ENCODE results near the genes GOLGA6L22 and UBE3A.

GRCh38 chr15:20505972-20506625 is 35.5 kb downstream of the GOLGA6L6 start:
- PRO-cap, 2 experiments: peak in 1 of 2 experiments; most common plus-strand start chr15:20506437 (in 1); most common minus-strand start chr15:20506147 (in 1)

GRCh38 chr15:22458514-22459097 is at the start of gene GOLGA6L22:
GOLGA6L22 (plus strand) TSS chr15:22458903.
- PRO-cap, 2 experiments: no peak in any of the 2 experiments

- PRO-cap, 2 experiments: peak in 2 of 2 experiments; most common plus-strand start chr15:22494892 (in 2); most common minus-strand start chr15:22494714 (in 2)
These were observed 35.8 kb downstream of the GOLGA6L22 start for GRCh38 chr15:22494277-22495096.

GRCh38 chr15:22589453-22589998 is 130.8 kb downstream of the GOLGA6L22 start:
- PRO-cap, 2 experiments: no peak in any of the 2 experiments

DNA sequence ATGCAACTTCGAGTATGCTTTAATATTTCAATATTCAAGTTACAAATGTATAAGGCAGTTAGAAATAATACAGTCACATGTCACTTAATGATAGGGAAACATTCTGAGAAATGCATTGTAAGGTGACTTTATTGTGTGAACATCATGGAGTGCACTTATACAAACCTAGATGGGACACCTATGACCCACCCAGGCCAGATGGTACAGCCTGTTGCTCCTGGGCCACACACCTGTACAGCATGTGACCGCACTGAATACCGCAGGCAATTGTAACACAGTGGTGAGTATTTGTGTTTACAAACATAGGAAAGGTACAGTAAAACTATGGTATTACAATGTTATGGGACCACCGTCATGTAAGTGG is 13.5 kb upstream of the NIPA2 start:
- PRO-cap, 2 experiments: no peak in any of the 2 experiments

- PRO-cap, 2 experiments: no peak in any of the 2 experiments
These were observed 9.8 kb upstream of the NIPA2 start for GRCh38 chr15:22828561-22829244.

DNA sequence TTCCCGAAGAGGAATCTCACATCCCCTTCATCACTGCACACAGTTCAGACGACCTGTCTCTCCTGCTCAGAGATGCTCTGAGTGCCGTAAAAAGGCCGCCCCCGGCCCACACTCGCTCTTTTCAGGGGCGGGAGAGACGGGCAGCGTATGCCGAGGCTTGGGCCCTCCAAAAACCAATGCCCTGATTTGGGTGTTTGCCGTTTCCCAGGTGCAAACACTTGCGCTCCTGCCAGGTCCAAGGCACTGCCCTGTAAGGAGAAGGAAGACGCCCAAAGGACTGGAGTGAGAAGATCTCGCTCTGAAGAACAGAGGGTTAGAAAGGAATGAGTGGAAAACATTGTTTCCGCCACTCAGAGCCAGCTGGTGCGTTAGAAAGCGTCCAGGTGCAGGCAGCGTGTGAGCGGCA is 53.0 kb downstream of the NIPA2 start:
- PRO-cap, 2 experiments: no peak in any of the 2 experiments

DNA sequence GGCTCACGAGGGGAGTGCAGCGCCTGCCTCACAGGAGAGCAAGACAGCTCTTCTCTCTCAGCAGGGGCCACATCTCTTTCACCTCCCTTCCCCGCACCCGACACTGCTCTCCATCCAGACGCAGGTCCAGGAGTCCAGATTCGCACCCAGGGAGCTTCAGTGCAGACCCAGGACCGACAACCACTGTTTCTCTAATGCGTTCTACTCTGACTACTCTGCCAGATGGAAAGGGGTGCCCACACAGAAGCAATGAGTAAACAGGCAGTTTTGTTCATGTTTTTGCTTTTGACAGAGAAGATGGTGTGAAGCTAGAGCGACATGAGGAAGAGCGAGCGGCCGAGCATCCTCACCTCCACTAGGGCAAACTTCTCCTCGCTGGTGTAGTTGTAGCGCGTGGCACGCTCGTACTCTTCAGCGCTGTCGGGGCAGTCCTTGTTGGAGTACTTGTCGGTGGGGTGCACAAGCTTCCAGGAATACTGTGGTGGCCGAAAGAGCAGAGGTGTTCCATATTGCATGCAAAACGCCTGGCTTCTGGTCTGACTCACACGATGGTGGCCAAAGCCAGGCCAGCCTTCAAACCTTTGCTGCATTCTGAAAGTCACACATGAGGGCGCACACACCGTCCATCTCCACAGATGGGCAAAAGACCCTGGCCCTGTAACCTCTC is 54.4 kb downstream of the CYFIP1 start:
- PRO-cap, 2 experiments: no peak in any of the 2 experiments

DNA sequence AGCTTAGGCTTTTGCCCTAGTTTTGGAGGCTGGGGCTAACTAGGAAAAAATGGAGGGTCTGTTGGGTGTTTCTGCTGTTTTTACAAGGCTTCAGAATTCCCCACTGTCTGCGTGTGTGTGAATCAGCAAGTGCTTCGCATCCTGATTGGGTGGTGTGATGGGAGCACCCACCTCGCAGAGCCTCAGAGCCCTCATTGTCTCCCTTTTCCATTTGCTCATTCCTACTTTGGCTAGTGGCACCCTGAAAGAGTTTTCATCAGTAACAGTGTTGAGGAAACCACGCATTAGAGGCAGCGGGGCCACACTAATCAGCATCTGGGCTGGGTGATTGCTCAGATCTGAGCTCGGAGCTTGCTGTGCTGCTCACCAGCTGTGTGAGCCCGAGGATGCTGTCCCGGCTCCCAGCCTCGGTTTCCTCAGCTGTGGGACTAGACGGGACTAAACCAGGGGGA is 40.6 kb downstream of the GOLGA8S start:
- PRO-cap, 2 experiments: no peak in any of the 2 experiments

DNA sequence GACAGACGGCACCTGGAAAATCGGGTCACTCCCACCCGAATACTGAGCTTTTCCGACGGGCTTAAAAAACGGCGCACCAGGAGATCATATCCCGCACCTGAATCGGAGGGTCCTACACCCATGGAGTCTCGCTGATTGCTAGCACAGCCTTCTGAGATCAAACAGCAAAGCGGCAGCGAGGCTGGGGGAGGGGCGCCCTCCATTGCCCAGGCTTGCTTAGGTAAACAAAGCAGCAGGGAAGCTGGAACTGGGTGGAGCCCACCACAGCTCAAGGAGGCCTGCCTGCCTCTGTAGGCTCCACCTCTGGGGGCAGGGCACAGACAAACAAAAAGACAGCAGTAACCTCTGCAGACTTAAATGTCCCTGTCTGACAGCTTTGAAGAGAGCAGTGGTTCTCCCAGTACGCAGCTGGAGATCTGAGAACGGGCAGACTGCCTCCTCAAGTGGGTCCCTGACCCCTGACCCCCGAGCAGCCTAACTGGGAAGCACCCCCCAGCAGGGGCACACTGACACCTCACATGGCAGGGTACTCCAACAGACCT is 27.3 kb upstream of the NDN start:
- PRO-cap, 2 experiments: no peak in any of the 2 experiments

- PRO-cap, 2 experiments: peak in 1 of 2 experiments; most common plus-strand start chr15:23869617 (in 1); most common minus-strand start chr15:23869550 (in 1)
These were observed 182.3 kb upstream of the NDN start for GRCh38 chr15:23869317-23869872.

DNA sequence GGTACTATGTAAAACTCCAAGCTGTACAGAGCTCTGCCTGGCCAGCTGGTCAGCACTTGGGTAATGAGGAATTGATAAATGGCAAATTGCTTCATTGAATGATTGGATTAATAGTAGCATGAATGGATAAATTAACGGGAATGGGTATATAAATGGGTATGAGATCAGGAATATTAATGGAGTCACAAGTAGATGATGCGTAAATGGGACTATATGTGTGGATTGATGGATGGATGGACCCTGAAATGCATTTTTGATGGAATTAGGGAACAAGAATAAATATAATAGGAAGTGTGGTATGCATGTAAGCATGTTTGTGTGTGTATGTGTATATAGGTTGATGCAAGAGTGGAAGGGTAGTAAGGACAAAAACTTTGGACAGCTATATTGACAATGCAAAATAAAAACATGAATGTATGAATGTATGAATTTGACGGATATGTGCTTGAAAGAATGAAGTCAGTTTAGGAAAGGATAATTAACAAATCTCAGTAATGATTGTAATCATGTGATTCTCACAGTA is 61.4 kb downstream of the SNRPN start:
- PRO-cap, 2 experiments: no peak in any of the 2 experiments

DNA sequence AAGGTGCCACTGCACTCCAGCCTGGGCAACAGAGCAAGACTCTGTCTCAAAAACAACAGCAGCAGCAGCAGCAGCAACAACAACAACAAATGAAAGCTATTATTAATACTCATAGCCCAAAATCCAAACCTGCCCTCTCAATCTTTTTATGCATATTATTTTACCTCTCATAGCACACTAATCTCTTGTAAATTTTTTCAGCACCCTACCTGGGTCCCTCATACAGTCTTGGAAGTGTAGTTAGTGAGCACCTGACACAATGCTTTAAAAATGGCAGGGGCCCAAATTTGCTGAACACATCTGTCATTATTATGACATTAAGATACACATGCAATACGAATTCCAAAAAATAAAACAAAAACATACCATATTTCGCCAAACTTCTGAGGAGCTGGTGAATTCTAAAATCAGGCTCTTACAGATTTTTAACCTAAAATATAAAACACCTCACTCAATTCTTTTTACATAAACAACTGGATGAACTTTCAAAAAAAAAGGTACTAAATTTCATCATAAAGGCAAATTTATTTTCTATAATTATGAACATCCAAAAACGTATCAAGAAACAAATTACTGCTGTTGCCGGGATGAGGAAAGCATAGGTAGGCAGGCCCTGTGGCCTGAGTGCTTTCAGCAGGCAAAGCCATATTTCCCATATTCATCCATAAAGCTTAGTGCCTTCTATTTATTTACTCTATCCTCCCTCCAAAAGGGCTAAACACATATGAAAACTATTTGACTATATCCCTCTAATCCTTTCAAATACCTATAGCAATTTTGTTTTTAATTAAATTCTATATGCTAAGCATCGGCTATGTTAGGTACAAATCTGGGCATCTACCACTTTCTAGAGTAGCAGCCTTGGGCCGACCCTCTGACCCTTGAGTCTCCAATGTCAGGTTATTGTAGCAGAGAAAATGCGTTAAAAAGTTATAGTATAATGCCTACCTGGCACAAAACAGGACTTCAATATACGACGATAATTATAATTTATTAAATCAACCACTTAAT is 27.0 kb downstream of the UBE3A start:
- PRO-cap, 2 experiments: no peak in any of the 2 experiments

GRCh38 chr15:25438103-25439053 is at the start of gene UBE3A:
UBE3A (minus strand) TSS chr15:25439024.
- PRO-cap, 2 experiments: peak in 2 of 2 experiments; most common plus-strand start chr15:25438455 (in 2); most common minus-strand start chr15:25438733 (in 1)

DNA sequence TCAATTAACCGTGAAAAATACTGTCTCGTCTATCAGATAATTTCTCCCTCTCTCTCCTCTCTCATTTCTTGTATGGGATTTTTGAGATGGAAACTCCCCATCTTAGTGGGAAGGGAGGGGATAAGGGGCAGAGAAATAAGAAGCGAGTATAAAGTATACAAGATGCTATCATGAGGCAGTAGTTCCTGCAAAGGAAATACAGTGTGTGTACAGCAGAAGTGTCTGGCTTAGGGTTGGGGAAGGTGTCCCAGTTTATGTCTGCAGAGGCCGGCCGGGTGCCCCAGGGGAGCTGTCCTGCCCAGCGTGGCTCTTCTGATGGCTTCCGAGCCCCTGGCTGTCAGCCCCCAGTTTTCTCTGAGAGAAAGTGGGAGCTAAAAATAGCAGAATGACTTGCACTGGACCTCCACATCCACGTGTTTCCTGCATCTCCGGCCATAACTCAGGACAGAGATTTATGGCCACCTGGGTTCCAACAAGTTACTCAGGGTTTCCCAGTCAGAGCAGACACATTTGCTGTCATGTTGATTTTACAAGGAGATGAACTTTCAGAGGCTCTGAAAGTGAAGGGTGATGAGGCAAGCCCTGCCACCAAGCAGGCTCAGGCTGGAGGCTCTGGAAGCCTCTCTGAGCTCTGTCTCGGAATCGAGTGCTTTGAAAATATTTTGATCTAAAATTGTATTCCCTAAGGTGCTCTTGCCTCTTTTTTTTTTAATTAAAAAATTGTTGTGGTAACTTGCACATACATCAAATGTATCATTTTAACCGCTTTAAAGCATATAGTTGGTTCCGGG is 192.0 kb downstream of the ATP10A start:
- PRO-cap, 2 experiments: peak in 2 of 2 experiments; most common minus-strand start position 332 of the sequence (in 2)

DNA sequence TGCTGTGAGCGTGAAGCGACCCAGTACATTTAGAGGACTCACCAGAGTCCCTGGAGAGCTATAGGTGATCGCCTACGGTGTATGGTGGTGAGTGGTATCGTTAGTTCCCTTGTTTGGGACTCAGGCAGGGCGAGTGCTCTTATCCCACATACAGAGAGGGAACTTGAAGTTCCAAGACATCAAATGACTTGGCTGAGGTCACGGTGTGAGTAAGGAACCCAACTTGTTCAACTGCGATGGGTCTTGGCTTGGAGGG is 178.8 kb downstream of the ATP10A start:
- PRO-cap, 2 experiments: no peak in any of the 2 experiments

DNA sequence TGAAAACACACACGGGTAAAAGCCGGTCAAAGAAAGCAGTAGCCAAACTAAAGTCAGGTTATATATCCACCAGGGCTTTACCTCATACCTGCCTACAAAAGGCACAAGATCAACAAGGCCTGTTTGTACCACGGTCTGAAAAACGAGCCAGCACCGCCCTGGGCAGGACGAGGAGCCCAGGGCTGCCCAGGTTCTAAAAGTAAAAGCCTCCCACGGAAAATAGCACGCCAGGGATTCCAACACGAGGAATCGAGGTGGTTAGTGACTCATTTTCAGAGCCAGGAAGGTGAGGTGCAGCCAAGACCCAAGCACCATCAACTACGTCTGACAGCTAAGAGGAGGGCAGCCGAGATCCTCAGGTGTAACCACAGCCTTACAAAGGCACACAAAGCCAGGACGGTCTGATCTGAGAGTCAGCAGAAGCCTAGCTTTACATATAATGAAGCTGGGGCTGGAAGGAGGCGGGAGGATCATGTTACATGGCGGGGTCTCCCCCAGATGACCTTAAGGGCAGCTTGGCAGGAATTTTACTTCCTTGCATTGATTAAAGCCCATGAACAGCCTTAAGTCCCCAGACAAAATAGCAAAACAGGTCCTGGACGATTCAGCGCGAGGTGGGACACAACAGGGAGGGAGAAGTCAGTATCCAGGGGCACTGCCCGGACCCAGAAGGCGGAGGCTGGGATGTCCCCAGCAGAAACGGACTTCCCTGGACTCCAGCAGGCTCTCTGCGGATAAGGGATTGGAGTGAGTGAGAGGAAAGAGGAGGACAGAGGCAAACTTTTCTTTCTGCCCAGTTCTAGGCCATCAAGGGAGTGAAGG is 52.4 kb downstream of the ATP10A start:
- PRO-cap, 2 experiments: no peak in any of the 2 experiments

- PRO-cap, 2 experiments: peak in 1 of 2 experiments; most common minus-strand start chr15:25831302 (in 1)
These were observed 32.2 kb downstream of the ATP10A start for GRCh38 chr15:25830630-25831677.

- PRO-cap, 2 experiments: no peak in any of the 2 experiments
These were observed 2.8 kb downstream of the ATP10A start for GRCh38 chr15:25860317-25860719.

GRCh38 chr15:27694507-27694967 is 404.6 kb downstream of the OCA2 start:
- PRO-cap, 2 experiments: no peak in any of the 2 experiments